ReNcell CX (cell line): Measurements from ENCODE around the genes TMC6, BIRC5 and TMEM235.

- PRO-cap: bidirectional peak, plus-strand start at chr17:77829891, minus-strand start at chr17:77829756; unidirectional peak, minus-strand start at chr17:77830050; bidirectional peak, plus-strand start at chr17:77830323, minus-strand start at chr17:77830050; bidirectional peak, plus-strand start at chr17:77830623, minus-strand start at chr17:77830554
Observed at GRCh38 chr17:77829473-77830912, 128.5 kb upstream of the TNRC6C start.

- PRO-cap: no peak
Observed at GRCh38 chr17:77842560-77842879, 116.0 kb upstream of the TNRC6C start.

- PRO-cap: no peak
Observed at GRCh38 chr17:77995070-77995534, 36.6 kb downstream of the TNRC6C start.

- PRO-cap: no peak
Observed at GRCh38 chr17:78041483-78041757, 82.9 kb downstream of the TNRC6C start.

GRCh38 chr17:78108848-78109919, 19.4 kb downstream of the TMC6 start:
- PRO-cap: no peak

- PRO-cap: unidirectional peak, minus-strand start at chr17:78128680
Observed at GRCh38 chr17:78128094-78129027, at the start of gene TMC6. TSS of gene TMC6 (minus strand) at chr17:78128755.

DNA sequence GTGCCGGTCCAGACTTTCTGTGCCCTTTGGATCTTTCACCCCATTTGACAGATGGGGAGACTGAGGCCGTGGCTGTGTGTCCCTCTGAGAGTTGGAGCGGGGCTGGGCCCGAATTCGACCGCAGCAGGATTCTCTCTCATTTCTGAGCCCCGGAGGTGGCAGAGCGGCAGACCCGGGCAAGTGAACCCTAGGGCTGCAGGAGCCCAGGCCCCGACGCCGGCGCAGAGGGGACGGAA, 577 bp downstream of the TMC8 start:
- PRO-cap: no peak

GRCh38 chr17:78213939-78215075, at the start of gene BIRC5:
TSS of gene BIRC5 (plus strand) at chr17:78214253.
- PRO-cap: bidirectional peak, plus-strand start at chr17:78214279, minus-strand start at chr17:78214125

DNA sequence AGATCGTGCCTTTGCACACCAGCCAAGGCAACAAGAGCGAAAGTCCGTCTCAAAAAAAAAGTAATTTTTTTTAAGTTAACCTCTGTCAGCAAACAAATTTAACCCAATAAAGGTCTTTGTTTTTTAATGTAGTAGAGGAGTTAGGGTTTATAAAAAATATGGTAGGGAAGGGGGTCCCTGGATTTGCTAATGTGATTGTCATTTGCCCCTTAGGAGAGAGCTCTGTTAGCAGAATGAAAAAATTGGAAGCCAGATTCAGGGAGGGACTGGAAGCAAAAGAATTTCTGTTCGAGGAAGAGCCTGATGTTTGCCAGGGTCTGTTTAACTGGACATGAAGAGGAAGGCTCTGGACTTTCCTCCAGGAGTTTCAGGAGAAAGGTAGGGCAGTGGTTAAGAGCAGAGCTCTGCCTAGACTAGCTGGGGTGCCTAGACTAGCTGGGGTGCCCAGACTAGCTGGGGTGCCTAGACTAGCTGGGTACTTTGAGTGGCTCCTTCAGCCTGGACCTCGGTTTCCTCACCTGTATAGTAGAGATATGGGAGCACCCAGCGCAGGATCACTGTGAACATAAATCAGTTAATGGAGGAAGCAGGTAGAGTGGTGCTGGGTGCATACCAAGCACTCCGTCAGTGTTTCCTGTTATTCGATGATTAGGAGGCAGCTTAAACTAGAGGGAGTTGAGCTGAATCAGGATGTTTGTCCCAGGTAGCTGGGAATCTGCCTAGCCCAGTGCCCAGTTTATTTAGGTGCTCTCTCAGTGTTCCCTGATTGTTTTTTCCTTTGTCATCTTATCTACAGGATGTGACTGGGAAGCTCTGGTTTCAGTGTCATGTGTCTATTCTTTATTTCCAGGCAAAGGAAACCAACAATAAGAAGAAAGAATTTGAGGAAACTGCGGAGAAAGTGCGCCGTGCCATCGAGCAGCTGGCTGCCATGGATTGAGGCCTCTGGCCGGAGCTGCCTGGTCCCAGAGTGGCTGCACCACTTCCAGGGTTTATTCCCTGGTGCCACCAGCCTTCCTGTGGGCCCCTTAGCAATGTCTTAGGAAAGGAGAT, 8.5 kb upstream of the TMEM235 start:
- PRO-cap: no peak

GRCh38 chr17:78224457-78225332, 6.7 kb upstream of the TMEM235 start:
- PRO-cap: no peak

DNA sequence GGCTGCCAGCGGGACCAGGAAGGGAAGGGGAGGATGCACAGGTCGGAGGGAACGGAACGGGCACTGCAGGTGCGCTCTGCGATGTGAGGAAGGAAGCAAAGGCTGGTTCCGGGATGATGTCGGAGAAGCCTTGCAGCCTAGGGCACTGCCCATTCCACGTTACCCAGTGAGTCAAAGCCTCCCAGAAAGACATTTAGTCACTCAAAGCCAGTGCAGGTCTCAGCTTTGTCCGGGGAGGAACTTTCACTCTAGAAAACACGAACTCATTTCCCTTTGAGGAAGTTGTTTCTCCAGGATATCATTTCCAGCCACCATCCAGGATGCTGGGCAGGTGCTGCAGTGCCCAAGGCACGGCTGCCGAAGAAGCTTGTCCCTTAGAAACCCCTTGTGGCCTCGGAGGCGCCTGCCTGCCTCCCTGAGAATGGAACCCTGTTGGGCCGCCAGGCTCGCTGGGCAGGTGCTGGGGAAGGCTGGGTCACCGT, 4.5 kb upstream of the TMEM235 start:
- PRO-cap: no peak

- PRO-cap: no peak
Observed at GRCh38 chr17:78230978-78231534, 375 bp upstream of the TMEM235 start.

- PRO-cap: no peak
Observed at GRCh38 chr17:78231570-78232649, at the start of gene TMEM235. TSS of gene TMEM235 (plus strand) at chr17:78231631.

DNA sequence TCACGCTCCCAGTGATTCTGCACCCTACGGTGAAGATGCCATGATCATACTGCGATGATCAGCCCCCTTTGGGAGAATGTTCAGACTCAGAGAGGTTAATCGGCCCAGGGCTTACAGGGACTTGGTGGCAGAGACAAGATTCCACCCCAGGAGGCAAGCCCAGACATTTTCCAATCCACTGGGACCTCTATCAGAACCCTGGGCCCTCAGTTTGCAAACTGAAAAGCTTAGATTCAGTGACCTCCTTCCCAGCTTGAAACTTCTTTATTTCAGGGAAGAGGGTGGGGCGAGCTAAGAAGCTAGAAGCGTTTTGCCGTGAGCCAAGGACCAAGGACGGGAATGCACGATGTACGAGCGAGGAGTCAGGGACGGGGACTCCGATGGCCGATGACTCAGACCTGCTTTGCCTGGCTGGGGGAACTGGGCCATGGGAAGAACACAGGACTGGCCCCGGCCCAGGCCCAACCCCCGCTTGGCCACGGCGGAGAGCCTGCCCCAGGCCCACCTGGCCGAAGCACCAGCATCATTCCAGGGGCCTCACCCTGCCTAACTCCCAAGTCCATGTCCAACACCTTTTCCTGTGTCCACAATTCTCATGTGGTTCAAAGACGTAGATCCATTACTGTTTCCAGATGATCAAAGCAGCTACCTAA, 34.6 kb downstream of the SOCS3 start:
- PRO-cap: no peak

DNA sequence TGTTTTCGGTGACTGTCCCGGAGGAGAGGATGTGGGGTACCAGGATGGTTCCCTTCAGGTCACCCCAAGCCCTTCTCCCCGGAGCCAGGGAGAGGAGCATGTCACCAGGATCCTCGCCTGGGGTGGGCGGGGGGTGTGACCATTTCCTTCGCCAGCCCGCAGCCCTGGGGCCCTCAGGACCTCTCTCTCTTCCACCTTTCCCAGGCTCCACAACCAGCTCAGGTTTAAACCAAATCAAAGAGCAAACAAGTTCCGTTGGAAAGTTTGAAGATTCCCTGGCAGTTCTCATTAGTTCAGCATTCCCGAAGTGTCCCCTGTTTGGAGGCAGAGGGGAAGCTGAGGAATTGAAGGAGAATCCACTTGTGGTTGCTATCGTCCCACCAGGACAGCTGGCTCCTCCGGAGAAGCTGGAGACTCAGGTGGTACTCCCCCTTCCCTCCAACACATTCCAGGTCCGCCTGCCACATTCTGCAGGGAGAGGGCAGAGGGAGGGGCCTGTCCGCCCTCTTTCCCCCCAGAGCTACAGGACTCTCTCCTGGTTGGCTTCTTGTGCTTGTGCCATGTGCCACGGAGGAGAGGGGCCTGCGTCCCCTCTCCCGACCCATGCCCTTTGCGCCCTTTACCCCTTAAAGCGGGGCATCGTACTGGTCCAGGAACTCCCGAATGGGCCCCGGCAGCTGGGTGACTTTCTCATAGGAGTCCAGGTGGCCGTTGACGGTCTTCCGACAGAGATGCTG, 1.9 kb downstream of the SOCS3 start:
- PRO-cap: no peak

DNA sequence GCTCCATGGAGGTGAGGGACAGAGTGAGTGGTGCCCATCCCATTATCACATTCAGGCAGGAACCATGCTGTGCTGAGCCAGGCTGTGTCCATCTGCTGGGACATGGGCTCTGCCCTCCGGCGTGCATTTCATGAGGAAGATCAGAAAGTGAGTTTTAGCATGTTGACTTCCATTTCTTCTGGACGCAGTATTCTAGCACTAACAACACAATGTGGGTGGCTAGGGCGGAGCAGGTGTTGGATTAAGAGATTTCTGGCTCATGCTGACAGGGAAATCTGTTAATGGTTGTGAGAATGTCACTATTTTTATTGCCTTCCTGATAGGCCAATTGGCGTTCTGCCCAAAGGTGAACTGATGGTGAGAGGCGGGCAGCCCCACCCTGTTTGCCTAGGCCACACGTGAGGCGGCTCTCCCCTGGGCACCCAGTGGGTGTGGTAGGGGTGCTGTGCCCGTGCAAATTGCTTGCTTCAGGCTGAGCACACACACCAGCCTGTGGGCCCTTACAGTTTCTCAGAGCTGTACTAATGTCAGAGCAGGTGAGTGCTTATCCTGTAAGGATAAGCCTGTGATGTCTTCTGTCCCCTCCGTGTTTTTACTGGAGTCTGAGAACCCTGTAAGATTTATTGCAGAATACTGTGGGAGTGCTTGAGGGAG, 30.8 kb downstream of the PGS1 start:
- PRO-cap: no peak

- PRO-cap: no peak
Observed at GRCh38 chr17:78411960-78412480, 33.6 kb downstream of the PGS1 start.

GRCh38 chr17:78613285-78613736, 36.1 kb upstream of the DNAH17 start:
- PRO-cap: no peak

DNA sequence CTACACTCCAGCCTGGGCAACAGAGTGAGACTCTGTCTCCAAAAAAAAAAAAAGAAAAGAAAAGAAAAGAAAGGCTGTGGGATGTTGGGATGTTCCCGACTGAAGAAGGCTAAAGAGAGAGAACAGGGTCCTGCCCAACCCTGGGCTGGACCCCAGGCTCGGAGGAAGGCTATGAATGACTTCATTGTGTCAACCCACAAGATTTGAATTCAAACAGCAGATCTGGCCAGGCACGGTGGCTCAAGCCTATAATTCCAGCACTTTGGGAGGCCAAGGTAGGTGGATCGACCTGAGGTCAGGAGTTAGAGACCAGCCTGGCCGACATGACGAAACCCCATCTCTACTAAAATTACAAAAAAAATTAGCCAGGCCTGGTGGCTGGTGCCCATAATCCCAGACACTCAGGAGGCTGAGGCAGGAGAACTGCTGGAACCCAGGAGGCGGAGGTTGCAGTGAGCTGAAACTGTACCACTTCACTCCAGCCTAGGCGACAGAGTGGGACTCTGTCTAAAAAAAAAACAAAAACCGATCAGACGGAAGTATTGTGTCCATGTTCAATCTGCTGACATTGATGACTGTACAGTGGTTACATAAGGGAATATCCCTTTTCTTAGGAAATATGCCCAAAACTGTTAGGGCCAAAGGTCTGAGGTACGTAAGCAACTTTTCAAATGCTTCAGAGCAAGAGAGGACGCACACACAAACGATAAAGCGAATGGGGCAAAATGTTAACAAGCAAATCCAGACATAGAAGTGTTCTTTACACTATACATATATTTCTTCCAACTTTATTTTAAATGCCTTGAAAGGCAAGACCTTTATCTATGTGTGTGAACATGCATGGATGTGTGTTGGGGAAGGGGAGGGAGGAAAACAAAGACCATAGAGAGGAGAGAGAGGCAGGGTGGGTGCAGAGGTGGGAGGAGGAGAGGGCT, 69.7 kb upstream of the DNAH17 start:
- PRO-cap: no peak

GRCh38 chr17:78686267-78686621, 95.8 kb downstream of the CYTH1 start:
- PRO-cap: no peak